Tongue (tissue), 2 donors: Measurements from ENCODE around the gene CSNK2A2.

DNA sequence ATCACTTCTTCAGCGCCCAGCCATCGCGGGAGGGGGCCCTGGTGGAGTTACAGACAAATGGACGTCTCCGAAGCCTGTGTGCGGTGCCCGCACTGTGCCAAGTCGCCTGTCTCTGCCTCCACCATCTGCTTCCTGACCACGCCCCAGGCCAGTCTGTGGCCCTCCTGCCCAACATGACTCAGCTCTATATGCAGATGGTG lies 36.6 kb downstream of the NLRC5 start:
- RAMPAGE, long total RNA: no peak

DNA sequence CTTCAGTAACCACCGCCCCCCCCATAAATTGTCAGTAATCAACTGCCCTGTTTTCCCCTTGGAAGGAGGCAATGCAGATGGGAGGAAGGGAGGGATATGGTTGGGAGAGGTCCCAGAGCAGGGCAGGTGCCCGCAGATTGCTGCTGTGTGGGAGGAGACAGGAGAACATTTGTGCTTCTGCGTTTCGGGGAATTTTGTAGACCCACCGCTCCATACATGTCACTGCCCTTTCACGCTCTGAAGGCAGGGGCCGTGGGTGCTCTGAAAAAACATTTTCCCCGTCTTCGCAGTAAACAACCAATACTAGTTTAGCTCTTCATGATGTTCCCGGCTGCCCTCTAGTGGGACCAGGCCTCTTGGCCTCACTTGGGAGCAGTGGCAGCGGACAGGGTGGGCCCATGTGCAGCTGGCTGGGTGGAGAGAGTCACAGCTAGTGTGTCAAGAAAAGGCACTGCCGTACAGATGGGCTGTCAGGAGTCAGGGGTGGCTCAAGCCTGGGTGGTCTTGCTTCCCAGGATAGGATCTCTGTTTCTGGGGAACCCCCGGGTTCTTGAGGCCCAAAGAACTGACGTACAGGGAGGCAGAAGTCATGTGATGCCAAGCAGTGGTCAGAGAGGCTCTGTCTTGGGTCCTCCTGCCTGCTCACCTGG lies 46.6 kb upstream of the CPNE2 start:
- RAMPAGE, long total RNA: no peak

- RAMPAGE, long total RNA: no peak
These were observed 23.3 kb downstream of the CPNE2 start for GRCh38 chr16:57115236-57116447.

GRCh38 chr16:57120740-57121533 lies 28.6 kb downstream of the CPNE2 start:
- RAMPAGE, long total RNA: no peak

GRCh38 chr16:57374233-57374571 lies 1.9 kb downstream of the CX3CL1 start:
- RAMPAGE, long total RNA: no peak

- RAMPAGE, long total RNA: no peak
These were observed 7.1 kb downstream of the CX3CL1 start for GRCh38 chr16:57379224-57380009.

DNA sequence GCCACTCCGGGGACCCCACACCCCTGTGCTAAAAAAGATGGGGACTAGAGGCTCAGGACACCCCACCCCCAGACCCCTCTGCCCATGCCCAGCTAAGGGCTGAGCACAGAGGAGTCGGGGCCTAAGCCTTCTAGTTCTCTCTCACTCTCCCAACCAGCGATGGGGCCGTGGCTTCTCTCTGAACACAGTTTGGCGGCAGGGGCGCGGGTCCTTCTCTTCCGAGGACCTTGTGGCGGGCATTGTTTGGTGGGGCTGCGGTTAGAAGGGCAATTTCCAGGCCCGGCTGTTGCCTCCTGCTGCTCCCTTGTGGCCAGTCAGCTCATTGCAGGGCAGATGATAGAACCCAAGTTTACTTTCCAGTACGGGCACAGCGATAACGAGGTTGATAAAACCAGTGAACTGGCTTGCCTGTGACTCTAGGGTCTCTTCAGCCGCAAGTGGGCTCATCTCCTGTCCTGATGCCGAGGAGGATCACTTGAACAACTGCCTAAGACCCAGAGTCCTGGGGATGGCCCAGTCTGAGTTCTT lies 12.4 kb downstream of the CCL17 start:
- RAMPAGE, long total RNA: no peak

- RAMPAGE, long total RNA: no peak
These were observed 639 bp downstream of the CCDC102A start for GRCh38 chr16:57535778-57536086.

- RAMPAGE, long total RNA: no peak
These were observed 6.7 kb upstream of the ADGRG1 start for GRCh38 chr16:57621494-57622382.

- RAMPAGE, long total RNA: no peak
These were observed 655 bp upstream of the KATNB1 start for GRCh38 chr16:57734568-57735662.

- RAMPAGE, long total RNA: no peak
These were observed 28.6 kb downstream of the KATNB1 start for GRCh38 chr16:57764070-57764723.

DNA sequence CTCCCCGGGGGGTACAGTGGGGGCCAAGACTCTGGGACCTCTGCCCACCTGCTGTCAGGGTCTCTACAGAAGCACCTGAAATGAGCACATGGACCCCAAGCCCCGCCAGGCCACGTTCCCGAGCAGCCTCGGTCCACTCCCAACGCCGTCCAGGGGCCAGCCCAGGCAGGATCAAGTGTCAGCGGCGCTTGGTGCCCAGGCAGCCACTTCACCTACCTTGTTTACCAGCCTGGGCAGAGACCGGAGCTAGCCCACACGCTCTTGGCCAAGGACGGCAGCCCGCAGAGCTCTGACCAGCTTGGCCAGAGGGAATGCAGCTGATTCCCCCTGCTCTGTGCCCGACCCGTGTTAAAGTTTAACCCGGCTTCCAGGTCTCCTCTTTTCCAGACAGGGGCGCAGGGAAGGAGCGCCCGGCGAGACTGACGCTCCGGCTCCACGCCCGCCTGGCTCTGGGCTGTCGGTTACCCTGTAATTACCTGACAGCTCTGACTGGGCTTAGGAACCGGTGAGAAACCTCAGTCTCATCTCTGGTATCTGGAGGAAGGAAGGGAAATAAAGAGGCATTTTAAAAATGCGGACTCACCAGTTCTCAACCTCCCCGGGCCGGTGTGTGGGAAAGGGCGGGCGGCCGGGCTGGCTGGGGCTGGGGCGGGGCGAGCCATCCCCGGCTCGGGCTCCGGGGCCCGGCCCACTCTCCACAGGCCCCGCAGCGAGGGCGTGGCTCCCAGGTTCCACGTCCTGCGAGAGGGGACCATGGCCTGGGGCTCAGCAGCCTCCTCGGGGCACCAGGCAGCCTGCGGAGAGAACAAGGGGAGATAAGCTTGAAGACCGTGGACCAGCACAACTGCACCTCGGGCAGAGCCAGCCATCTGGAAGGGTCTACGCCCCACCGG lies 4.6 kb downstream of the KIFC3 start:
- RAMPAGE, long total RNA: no peak

- RAMPAGE, long total RNA: no peak
These were observed 32.0 kb downstream of the CNGB1 start for GRCh38 chr16:57938848-57939374.

GRCh38 chr16:57999876-58000531 lies 468 bp downstream of the ZNF319 start:
- RAMPAGE, long total RNA: no peak

DNA sequence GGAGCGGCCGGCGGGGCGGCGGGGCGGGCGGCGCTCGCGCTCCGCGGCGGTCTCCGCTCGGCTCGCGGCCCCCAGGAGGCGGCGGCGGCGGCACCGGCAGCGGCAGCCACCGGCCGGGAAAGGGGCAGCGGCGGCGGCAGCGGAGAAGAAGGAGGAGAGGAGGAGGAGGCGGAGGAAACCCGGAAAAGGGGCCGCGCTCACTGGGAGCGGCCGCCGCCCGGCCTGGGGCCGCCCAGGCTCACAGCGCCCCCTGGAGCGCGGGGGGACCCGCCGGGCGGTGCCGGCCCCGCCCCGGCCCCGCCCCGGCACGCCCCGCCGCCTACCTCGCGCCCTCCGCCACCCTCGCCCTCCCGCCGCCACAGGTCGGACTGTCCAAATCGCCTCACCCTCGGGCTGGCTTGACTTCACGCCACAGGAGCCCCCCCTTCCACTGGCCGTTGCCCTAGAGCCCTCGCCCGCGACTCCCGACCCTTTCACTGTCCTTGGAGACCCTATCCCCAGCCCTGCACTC lies at the start of gene CSNK2A2:
CSNK2A2 (minus strand) TSS at position 159 of the 511 bp plus-strand sequence.
- RAMPAGE, long total RNA: no peak

DNA sequence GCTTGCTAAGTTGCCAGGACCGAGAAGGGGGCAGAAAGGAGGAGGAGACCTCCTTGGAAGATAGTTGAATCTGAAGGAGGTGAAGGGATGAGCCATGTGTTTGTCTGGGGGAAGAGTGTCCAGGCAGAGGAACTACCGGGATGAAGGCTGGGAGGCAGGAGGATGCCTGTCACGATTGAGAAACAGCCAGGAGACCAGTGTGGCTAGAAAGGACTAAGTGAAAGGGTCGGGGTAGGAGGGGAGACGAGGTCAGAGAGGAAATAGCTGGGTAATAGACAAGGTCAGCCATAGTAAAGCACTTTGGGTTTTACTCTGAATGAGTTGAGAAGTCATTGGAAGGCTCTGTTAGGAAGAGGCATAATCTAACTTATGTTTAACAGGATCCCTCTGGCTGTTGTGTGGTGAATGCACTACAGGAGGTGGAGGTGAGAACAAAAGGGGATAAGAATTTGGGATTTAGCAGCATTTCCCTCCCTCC lies 12.8 kb upstream of the CCDC113 start:
- RAMPAGE, long total RNA: no peak

GRCh38 chr16:58471274-58471794 lies 28.6 kb upstream of the NDRG4 start:
- RAMPAGE, long total RNA: no peak

DNA sequence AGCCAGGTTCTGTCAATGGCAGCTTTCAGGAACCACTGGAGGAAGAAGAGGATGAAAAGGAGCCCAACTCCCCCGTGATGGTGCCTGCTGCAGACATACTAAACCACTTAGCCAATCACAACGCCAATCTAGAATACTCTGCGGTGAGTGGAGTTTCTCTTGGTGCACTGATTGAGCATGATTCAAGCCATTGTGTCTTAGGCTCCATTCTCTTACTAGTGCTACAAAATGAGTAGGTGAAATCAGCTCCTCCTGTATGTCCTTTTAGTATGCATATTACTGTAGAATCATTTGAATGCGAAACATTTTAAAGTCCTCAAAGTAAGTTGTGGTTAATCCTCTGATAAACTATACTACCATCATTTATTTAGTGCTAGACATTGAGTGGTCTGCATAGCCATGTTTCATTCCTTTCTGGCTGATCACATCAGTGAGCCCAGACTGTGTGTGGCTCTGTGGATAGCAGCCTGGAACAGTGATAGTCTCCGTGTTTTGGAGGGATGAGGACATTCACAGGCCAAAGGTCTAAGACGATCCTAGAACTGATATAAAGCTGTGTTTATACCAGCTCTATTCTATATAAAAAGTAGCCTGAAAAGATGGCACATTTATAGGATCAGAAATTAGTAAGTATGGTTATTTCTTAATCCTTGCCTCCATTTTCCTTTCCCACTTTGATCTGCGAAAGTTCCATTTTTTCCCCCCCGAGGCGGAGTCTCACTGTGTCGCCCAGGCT lies 1.6 kb downstream of the SETD6 start:
- RAMPAGE, long total RNA: no peak

DNA sequence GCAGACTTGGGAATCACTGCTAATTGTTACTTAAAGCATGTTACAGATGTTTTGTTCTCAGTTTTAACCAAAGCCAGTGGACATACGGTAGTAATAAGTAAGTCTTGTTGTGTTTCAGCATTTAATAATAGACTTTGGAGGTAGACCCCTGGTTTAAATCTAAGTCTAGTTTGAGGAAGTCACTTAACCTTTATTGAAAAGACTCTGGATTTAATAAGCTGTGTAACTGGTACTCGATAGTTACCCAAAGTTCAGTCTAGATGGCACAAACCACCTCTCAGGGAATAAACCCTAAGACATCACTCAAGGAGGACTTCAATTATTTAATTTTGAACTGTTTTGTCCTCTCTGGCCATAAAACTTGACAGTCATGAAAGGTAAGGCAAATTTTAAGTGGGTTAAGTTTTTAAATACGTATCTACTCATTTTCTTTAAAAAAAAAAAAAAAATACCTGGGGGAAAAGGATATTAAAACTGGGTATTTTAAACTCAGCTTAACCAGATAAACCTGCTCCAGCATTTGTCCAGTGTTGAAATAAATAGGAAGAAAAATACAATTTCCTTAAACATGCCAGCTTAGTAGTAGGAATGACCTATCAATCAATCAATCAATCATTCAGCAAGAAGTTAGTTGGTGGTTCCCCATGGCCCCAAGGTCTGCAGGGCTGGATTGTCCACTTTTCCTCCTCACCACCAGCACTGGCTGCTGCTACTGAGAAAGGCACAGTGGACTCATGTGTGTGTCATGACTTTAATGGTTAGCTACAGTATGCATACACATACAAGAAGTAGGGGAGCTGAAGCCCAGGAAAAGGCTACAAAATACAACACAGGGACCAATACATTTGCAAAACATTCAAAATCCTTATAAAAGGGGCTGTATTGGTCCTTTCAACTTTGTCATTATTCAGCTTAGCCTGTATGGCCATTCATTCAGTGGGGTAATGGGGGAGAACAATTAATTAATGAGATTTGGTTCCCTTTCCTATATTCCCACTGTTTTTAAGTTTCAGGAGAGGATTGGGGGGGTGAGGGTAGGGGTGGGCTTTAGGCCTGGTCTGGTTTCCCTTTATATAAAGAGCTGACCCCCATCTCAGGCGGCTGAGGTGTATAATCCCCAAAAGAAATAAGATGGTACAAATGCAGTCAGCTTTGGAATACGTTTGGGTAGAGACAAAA lies 4.3 kb downstream of the SETD6 start:
- RAMPAGE, long total RNA: no peak

DNA sequence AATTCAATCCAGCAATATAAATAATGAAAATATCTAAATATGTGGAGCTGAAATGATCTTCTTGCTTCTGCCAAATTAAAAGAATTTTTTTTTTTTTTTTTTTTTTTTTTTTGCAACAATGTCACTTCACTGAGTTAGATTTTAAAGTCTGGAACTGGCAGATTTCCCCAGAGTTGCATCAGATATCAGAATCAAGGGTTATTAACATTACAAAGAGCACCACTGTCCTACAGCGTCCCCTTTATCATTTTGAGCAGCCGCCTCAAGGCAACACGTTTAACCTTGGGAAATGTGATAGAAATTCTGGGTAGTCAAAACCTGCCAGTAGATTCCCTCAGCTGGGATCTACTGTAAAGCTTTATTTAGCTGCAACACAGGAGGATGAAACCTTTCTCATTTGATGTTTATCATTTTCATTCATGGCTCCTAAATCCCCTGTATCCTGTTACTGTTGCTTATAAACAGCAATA lies 435.9 kb upstream of the GOT2 start:
- RAMPAGE, long total RNA: no peak